Metastatic Liver Carcinoma in the Adrenal Gland (tissue), 2 donors: ENCODE results near the gene KRTAP10-7.

DNA sequence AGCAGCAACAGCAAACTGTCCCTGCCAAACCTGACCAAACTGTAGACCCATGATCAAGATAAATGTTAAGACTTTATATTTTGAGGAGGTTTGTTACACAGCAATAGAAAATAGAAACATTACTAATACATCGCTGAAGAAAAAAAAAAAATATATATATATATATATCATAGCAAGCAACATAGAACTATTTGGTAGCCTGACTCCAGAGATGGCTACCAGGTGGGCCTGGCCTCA lies 43.5 kb downstream of the HSF2BP start:
- PRO-cap, 2 experiments, result no peak in any of the 2 experiments

GRCh38 chr21:43729114-43729647 lies 10.3 kb downstream of the PDXK start:
- PRO-cap, 2 experiments, result no peak in any of the 2 experiments

- PRO-cap, 2 experiments, result no peak in any of the 2 experiments
These were observed 18.6 kb downstream of the PDXK start for GRCh38 chr21:43737378-43738064.

DNA sequence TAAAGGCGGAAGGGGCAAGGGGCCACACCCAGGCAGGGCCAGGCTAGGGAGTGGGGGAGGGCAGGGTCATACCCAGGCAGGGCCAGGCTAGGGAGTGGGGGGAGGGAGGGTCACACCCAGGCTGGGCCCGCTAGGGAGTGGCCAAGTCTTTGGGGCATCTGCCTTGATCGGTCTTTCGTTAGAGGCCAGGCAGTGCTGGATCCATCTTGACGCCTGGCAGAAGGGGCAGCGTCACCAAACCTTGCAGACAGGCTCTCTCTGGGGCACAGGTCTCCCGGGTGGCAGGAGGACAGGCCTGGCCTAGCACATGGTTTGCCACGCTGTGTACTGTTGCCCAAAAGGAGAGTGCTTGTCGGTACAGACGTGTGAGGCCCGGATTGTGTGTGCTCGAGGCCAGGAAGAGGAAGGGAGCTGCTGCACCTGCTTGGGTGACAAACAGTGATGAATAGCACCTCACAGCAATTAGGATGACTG lies 25.2 kb downstream of the PDXK start:
- PRO-cap, 2 experiments, result no peak in any of the 2 experiments

- PRO-cap, 2 experiments, result no peak in any of the 2 experiments
These were observed 44.9 kb downstream of the AGPAT3 start for GRCh38 chr21:43909851-43910349.

- PRO-cap, 2 experiments, result no peak in any of the 2 experiments
These were observed 73.2 kb upstream of the TRAPPC10 start for GRCh38 chr21:43938693-43939471.

DNA sequence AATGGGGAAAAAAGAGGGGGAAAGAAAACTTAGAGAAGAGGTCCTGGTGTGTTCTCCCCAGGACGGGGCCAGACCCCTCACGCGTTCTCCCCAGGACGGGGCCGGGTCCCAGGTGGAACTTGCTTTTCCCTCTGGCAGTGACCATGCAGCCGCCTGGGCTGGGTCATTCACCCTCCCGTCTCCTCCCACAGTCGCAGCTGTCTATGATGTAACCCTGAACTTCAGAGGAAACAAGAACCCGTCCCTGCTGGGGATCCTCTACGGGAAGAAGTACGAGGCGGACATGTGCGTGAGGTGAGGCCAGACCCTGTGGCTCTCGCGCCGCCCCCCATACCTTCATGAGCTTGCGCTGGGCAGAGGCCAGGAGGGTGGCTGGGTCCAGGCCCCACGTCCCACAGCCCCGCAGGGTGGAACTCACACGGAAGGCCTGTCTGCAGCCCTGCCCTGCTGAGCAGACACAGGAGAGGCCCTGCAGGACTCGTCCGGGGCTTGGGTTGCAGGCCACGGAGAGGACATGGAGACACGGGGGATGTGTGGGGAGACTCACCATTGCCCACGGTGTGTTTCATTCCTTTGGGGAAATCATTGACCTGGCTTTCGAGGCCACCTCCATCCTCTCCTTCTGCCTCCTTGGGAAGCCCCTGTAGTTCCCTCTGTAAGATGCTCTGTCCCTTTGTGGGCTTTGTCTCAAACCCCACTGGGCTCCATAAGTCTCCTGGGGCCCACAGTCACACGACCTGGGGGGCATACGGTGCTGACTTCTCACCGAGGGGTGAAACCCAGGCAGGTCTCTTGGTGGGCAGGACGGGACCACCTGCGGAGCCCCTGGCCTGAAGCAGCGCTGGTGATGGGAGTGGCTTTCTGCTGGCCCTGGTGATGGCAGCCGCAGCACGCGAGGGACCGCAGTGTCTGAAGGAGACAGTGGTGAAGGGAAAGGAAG lies 40.6 kb upstream of the TRAPPC10 start:
- PRO-cap, 2 experiments, result no peak in any of the 2 experiments

DNA sequence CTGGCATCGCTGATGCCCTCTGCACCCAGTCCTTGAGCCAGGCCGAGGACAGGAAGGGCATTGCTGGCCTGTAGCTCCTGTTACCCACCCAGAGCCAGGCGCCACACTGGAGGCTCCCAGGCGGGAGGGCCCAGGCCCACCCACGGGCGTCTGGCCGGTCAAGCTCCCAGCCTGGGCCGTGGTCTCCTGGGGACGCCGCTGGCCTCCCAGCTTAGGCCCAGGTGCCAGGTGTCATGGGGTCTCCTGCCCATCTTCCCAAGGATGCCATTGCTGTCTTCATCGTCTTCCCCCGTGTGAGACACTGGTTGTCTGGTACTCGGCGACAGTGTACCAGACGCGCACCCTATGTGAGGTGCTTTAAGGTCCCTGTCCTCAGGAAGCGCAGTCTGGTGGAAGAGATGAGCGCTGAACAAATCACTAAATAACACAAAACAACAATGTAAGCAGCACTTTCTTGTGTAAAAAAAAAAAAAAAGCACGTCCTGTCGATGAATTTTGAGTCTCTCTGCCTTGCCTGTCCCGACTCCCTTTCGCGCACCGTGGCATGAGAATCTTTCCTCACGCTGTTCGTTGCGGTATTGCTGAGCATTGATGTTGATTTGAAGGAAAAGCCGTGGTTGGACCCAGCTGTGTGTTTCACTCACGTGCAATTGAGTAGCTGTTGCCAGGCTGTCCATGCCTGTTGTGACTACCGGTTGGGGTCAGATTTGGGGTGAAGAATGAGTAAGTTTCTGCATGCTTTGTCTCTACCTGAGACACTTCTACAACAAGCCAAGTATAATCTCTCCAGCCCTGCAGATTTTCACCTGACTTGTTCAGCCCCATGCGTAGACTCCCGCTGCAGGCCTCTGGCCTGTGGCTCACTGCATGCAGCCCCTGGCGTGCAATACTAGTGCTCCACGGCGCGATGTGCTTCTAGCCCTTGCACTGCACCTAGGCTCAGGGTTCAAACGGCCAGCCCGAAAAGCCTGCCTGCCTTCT lies 26.9 kb upstream of the TRAPPC10 start:
- PRO-cap, 2 experiments, result no peak in any of the 2 experiments

GRCh38 chr21:44006099-44006766 lies 5.9 kb upstream of the TRAPPC10 start:
- PRO-cap, 2 experiments, result no peak in any of the 2 experiments

GRCh38 chr21:44006769-44007083 lies 5.4 kb upstream of the TRAPPC10 start:
- PRO-cap, 2 experiments, result no peak in any of the 2 experiments

GRCh38 chr21:44052251-44052975 lies 40.3 kb downstream of the TRAPPC10 start:
- PRO-cap, 2 experiments, result no peak in any of the 2 experiments

DNA sequence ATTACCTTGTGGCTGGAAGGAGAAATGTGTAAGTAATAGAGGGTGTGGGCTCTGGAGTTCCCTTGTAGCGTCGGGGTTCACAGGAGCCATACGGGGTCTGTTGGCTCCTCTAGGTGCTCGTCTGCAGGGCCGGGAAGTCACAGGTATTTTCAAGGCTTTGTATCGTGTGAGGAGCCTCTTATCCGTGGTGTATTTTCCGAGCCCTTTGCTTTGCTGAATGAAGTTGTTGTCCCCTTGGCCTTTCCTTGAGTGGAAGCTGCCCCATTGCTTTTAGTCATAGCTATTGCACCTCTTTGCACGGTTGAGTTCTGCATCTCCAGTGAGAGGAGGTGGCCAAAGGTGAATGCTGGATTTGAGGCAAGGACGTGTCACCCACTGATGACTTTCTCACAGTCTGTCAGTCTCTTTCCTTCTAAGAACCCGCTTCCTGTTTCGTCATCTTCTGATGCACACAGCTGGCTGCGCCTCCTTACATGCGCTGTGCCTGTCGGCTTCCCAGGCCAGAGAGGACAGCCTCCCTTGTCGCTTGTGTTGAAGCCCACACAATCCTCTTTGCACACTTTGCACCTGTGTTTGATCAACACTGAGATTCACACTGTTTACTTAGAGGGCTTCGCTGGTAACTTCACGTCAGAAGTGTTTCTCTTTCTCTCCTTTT lies 41.9 kb upstream of the PWP2 start:
- PRO-cap, 2 experiments, result peak in 2 of 2 experiments; most common plus-strand start position 503 of the sequence (in 2); most common minus-strand start position 377 of the sequence (in 1)

GRCh38 chr21:44074188-44074770 lies 32.9 kb upstream of the PWP2 start:
- PRO-cap, 2 experiments, result no peak in any of the 2 experiments

DNA sequence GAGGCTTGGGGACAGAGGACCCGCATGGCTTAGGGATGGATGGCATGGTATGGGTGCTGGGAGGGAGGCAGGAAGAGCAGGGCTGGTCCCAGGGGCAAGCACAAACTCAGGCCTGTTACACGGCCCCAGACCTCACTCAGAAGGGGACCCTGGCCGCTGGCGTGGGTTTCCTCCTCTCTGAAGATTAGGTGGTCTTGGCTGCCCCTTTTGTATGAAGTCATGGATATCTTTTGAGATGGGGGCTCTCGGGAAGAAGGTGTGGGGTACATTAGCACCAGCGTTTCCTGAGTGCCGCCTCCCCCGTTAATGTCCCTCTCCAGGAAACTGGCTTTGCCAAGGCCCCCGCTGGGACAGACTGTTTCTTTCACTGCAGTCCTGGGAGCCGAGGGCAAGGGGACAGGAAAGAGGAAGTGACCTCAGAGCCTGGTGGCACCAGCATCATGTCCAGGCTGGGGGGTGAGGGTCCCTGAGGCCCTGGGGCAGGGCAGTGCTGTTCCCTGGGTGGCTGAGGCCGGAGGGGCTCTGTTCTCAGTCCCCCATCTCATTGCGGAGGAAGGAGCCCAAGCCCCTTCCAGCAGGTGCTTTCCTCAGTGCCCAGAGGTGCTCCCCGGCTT lies 5.7 kb downstream of the PFKL start:
- PRO-cap, 2 experiments, result no peak in any of the 2 experiments

- PRO-cap, 2 experiments, result no peak in any of the 2 experiments
These were observed 15.6 kb downstream of the CFAP410 start for GRCh38 chr21:44323552-44323970.

- PRO-cap, 2 experiments, result no peak in any of the 2 experiments
These were observed 9.5 kb downstream of the TRPM2 start for GRCh38 chr21:44362934-44363264.

- PRO-cap, 2 experiments, result peak in 2 of 2 experiments; most common plus-strand start chr21:44457975 (in 1); most common minus-strand start chr21:44457836 (in 2)
These were observed 2.4 kb downstream of the LRRC3 start for GRCh38 chr21:44457461-44458320.

- PRO-cap, 2 experiments, result no peak in any of the 2 experiments
These were observed at the start of gene KRTAP10-7 for GRCh38 chr21:44600425-44601045. Gene KRTAP10-7, plus strand, starts transcription at chr21:44600597.

DNA sequence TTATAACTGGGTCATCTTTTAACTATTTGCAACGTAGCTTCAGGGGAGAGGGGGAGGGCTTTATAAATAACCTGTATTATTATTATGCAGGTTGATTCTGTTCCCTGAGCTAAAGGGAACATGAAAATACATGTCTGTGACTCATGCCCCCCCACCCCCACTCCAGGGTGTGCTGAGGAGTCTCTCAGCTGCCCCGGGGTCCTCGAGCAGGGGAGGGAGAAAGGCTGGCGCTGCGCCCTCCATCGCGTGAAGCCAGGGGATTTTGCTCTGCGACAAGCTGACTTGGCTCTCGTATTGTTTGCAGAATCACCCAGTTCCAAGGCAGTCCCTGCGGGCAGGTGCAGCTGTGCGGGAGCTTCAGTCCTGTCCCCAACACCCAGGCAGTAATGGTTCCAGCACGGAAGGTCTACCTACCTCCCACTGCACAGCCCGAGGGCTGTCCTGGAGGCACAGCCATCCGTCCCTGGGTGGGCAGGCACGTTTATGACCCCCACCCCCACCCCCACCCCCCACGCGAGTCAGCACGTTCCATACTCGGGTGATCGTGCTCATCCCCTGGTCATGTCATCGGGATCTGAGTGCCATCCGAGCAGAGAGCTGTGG lies 1.3 kb downstream of the TSPEAR start:
- PRO-cap, 2 experiments, result no peak in any of the 2 experiments

- PRO-cap, 2 experiments, result no peak in any of the 2 experiments
These were observed 24.0 kb downstream of the PTTG1IP start for GRCh38 chr21:44849373-44850088.